Iris pigment epithelial cell (primary cell): ENCODE measurements around the gene OXGR1.

GRCh38 chr13:84649819-84650178 lies 767.5 kb upstream of the SLITRK1 start:
- RRBS, result no CpG with 5 or more reads among the region's 4 CpGs

DNA sequence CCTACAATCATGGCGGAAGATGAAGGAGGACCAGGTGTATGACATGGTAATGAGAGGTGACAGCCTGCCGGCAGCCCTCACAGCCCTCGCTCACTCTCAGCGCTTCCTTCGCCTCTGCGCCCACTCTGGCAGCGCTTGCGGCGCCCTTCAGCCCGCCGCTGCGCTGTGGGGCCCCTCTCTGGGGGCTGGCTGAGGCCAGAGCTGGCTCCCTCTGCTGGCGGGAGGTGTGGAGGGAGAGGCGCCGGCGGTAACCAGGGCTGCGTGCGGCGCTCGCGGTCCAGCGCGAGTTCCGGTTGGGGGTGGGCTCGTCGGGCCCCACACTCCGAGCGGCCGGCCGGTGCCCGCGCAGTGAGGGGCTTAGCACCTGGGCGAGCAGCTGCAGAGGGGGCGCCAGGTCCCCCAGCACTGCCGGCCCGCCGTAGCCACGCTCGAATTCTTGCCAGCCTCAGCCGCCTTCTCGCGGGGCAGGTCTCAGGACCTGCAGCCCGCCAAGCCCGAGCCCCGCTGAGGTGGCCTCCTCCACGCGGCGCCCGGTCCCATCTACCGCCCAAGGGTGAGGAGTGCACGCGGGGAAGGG lies 879.1 kb upstream of the SLITRK5 start:
- RRBS, result no CpG with 5 or more reads among the region's 52 CpGs

DNA sequence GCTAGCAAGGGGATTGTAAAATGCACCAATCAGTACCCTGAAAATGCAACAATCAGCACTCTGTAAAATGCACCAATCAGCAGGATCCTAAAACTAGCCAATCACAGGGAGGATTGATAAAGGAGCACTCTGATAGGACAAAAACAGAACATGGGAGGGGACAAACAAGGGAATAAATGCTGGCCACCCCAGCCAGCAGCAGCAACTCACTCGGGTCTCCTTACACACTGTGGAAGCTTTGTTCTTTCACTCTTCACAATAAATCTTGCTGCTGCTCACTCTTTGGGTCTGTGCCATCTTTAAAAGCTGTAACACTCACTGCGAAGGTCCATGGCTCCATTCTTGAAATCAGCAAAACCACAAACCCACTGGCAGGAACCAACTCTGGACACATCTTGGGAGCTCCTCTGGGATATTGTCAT lies 337.4 kb upstream of the SLITRK5 start:
- RRBS, result no CpG with 5 or more reads among the region's 2 CpGs

DNA sequence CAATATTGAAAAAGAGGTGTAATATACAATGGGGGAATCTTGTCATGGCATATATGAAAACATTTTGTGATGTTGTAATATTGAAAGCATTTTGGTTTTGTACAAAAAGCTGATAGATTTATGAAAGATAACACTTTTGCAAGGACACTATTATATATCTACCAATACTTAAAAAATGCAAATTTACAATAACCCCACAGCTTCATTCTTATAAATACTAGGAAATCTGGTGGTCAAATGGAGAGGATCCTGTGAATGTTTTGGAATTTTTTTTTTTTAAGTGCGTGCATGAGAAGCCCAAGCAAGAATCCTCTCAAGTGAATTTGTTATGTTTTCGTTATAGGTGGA lies 1263.0 kb downstream of the SLITRK5 start:
- RRBS, result no CpG with 5 or more reads among the region's 2 CpGs

DNA sequence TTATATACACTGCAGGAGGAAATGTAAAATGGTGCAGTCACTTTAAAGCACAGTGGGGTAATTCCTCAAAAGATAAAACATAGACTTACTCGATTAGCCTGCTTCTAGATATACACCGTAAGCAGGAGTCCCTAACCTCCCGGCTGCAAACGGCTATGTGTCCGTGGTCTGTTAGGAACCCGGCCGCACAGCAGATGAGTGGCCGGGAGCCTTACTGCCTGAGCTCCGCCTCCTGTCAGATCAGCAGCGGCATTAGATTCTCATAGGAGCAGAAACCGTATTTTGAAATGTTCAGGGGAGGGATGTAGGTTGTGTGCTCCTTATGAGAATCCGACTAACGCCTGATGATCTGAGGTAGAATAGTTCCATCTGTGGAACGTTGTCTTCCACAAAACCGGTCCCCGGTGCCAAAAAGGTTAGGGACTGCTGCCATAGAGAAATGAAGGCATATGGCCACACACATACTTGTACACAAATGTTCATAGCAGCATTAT lies 1491.9 kb downstream of the SLITRK5 start:
- RRBS, result 100% methylated on average over 3 of the region's 16 CpGs

GRCh38 chr13:89402146-89402608 lies 1731.0 kb downstream of the SLITRK5 start:
- RRBS, result no CpG with 5 or more reads among the region's 1 CpG

- RRBS, result no CpG with 5 or more reads among the region's 6 CpGs
These were observed 264.0 kb upstream of the GPC5 start for GRCh38 chr13:91134454-91134786.

GRCh38 chr13:91346562-91347781 lies 51.4 kb upstream of the GPC5 start:
- RRBS, result 2% methylated on average over 28 of the region's 85 CpGs

DNA sequence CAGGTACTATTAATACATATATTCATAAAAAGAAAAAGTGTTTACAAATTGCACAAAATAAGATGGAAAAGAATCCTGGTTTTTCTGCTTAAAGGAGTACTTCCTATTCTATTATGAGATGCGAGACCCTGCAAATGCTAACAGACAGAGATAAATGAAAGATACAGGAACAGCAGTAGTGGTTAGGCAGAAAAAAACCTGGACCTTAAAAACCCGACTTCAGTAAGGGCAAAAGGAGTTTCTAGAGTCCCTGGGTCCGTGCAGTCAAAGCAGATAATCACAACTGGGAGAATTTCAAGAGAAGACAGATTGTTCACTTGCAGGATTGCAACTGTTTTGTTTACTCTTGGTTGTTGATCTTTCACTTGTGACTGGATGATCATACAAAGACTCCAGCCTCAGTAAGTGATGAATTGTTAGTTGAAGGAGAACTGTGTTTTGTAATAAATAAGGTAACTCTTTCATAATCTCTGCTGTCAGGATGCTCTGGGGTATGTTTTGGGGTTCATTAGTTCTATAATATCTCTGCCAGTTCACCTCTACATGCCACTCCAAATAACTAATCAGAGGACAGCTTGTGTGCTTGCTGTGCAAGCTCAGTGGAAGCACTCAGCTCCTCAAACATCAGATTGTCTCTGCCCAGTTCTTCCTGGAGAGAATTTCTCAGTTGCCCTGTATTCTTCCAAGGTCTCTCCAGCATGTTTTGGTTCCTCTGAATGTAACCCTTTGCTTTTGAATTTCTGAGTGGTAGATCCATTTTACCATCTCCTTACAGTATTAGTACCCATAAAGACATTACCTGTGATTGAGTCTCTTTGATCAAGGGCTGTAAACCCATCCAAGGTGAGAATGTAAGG lies 135.2 kb downstream of the GPC6 start:
- RRBS, result no CpG with 5 or more reads among the region's 3 CpGs

DNA sequence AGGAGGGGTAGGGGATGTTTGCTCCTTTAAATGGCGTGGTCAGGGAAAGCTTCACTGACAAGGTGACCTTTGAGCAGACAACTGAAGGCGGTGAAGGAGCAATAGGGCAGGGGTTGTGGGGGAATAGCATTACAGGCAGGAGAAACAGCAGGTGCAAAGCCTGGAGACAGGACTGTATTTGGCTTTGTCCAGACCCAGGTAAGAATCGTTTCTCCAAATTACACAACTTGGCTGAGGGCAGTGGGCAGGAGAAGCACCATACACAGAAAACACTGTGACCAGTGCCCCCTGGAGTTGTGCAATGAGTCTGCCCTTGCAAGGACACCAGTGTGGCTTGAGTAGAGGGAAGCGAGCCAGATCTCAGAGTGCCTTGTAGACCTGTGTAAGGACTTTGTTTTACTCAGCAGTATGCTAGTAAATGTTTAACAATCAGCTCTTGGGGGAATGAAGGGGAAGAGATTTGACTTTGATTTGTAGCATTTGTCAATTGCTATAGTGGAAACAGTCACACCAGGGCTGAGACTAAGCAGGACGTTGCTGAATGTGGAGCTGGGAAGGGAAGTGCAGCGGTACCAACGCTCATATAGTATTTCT lies 360.0 kb downstream of the DCT start:
- RRBS, result no CpG with 5 or more reads among the region's 7 CpGs

DNA sequence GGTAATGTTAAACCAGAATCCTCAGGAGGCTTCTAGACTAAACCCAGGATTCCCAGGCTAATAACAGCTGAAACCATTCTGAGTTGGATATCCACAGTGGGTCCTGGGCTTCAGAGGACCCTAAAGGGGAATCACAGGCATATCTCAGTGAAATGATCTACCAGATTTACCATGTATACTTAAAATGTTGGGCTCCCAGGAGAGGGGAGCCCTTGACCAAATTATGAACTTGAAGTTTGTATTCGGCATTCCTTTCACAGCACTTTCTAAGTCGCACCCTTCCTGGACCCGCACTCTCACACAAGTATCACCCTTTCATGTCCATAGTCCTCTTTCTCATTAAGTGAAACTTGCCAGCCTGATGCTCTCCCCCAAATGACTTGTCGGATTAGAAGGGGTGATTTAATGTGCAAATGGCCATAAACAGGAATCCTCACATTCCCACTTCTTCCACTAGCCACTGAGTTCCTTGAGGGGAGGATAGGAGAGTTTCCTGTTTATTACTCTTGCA lies 1.5 kb downstream of the TGDS start:
- RRBS, result no CpG with 5 or more reads among the region's 4 CpGs

DNA sequence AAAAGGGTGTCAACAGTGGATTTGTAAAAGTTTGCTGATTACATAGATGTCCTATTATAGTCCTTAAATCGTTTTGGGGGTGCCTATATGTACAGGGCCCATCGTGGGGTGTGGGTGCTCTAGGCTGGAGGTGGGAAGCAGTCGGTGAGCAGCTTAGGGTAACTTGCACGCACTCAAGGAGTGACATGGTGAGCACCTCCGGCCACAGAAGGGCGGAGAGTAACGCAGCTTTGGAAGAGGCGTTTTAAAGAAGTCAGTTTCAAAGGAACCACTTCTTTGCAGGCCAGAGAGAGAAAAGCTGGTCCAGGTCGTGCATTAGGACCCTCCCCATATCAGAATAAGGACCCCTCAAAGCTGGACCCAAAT lies 363 bp downstream of the TGDS start:
- RRBS, result no CpG with 5 or more reads among the region's 9 CpGs

- RRBS, result 1% methylated on average over 49 of the region's 127 CpGs
These were observed 1.2 kb downstream of the SOX21 start for GRCh38 chr13:94710856-94711839.

GRCh38 chr13:95191739-95192302 lies 109.4 kb downstream of the ABCC4 start:
- RRBS, result no CpG with 5 or more reads among the region's 6 CpGs

DNA sequence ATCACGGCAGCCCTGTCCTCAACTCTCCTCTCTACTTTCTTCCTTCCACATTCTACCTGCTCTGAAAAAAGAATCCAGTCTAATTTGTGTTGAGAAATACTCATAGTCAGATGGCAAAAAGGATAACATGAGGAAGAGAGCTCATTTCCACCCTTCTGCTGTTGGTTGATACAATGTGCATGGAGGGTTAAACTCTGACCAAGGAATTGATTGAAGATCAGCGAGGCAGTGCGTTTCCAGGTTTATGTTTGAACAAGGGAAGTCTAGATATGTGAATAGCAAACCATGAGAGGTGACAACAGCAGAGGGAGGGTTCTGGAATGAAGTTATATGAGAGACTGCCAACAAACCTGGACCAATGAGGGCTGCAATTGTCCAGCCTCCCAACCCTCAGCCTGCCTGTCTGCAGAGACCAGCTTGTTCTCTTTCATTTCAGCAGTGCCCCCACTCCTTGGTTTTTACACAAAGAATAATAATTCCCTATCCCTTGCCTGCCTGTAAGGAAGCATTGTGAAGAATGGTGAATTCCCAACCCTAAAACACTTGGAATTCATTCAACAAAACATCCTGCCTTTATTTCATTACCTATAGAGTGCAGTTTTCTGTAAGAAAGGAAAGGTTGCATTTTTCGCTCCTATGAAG lies 53.4 kb upstream of the ABCC4 start:
- RRBS, result no CpG with 5 or more reads among the region's 4 CpGs

DNA sequence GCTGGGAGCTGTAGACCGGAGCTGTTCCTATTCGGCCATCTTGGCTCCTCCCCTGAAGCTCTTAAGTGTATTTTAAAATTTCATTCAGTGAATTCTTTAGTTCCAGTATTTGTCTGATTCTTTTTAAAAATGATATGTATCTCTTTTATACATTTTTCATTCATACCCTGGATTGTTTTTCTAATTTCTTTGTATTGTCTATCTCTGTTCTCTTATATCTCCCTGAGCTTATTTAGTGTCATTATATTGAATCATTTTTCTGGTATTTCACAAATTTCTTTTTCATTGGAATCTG lies 63.8 kb downstream of the DNAJC3 start:
- RRBS, result no CpG with 5 or more reads among the region's 2 CpGs

DNA sequence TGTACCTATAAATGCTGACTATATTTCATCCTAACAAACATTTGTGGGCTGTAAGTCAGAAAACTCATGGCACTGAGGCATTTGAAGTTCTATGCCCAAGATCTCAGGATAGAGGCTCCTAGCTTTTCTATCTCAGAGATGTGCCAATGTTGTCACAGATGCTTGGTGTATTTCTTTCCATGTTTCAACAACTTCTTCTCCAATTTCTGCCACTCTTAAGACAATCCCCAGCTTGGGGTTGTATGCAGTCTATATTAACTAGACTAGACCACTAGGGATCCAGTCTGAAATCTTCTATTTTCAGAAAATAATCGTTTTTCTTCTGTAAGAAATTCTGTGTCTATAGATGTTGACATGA lies 86.3 kb downstream of the OXGR1 start:
- RRBS, result no CpG with 5 or more reads among the region's 1 CpG

GRCh38 chr13:96993702-96994092 lies 579 bp downstream of the OXGR1 start:
- RRBS, result no CpG with 5 or more reads among the region's 8 CpGs

DNA sequence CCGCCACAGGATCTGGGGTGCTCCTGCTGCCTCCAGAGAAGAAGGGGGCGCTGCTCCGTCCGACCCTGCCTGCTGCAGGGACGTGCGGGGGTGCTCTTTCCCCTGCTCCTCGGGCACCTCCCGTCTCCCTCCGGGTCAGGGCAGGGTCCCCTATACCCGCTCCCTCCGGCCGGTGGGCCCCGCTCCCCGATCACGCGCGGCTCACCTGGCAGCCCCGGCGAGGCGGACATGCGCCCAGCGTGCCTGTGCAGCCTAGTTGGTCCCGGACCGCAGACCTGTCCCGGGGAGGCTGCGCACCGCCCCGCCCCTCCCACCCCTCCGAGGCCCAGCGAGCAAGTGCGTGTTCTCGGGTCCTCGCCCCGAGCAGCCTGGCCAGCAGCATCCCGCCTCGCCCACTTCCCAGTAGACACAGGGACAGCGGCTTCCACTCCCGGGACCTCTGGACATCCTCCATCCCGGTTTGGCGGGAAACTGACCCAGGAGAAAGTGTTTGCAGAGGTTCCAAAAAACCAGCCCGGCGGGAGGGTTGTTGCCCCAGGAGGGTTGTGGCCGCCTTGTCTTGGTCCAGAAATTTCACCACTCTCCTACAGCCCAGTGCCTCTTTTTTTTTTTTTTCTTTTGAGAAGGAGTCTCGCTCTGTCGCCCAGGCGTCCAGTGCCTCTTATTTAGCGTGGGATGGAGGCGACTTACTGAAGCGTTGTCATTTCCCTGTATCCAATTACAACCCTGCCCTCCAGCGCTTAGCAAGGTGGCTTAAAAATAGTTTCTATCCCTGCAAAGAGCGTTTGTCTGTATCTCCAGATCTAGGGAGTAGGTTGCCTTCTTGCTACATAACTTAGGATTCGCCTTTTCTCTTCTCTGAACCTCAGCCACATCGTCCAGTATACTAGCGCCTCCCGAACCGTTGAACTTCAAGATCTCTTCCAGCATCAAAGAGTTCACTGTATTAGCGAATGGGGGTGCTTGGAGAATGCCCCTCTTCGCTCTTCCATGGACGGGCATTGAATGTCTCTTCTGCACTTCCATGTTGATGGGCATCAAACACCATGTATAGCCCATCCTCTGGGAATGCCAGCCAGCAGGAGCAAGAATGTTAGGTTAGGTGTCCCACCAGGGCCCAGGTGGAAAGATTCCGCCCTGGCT lies at the start of gene OXGR1:
Gene OXGR1, minus strand, starts transcription at position 384 of the 1,143 bp plus-strand sequence.
- RRBS, result 2% methylated on average over 15 of the region's 60 CpGs

DNA sequence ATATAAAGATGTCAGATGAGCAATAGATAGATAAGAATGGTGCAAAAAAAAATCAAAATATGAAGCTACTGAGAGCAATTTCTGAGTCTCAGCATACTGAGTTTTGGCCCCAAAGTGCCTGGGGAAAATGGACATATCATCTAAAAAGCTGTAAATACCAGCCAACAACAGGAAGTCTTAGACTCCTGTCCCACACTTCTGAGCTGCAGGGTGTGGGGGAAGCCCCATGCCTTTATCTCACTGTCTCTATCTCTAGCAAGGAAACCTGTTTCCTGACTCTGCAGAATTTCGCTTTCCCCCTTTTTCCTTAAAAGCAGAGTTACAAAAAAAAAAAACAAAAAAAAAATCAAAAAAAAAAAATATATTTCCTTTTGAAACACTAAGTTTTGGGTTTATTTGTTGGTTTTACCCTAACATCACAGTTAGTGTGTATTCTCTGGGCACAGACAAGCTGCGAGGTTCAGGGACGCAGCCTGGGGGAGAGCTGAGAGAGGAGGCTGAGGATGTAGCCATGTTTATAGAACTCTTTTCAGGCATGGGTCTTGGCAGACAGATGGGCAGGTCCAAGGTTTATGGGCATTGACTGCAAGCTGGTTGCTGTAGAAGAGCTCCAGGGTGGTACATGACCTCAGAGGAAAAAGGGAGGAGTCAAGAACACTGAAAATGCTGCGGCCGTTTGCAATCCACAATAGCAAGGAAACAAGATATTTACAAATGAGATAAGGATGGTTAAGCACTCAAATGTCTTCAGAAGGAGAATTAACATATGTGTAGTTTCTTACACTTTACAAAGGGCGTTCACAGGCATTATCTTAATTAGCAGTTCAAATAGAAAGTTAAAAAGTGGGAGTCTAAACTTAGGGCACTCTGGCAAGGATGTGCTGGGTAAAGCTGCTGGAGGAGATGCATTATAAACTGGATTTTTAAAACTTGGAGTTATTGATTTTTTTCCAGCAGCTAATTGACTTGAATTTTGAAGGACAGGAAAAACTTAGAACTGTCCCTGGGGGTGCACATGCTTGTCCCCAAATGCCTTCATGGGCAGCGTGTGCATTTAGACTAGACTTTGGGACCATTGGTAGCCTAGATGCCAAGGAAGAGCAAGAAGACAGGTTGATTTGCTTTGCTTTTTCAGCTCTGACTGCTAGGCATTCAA lies 5.0 kb downstream of the MBNL2 start:
- RRBS, result no CpG with 5 or more reads among the region's 7 CpGs